Peyer's patch (tissue), 4 donors: ENCODE results near the gene DEFB131B.

- PRO-cap, result no peak
- RAMPAGE, long total RNA, 4 experiments, result no peak in any of the 4 experiments
Measured at GRCh38 chr11:71434337-71434634, 13.9 kb downstream of the DHCR7 start.

DNA sequence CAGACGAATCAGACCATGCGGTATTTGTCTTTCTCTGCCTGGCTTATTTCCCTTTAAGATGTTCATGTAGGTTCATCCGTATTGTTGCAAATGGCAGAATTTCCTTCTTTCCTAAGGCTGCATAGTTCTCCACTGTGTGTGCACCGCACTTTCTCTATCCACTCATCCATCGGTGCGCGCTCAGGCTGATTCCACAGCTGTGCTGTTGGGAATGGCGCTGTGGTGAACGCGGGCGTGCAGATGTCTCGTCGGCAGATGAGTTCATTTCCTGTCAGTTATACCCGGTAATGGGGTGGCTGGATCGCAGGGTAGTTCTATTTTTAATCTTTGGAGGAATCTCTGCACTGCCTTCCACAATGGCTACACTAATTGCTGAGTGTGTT is 28.1 kb upstream of the KRTAP5-7 start:
- PRO-cap, result no peak
- RAMPAGE, long total RNA, 4 experiments, result no peak in any of the 4 experiments

DNA sequence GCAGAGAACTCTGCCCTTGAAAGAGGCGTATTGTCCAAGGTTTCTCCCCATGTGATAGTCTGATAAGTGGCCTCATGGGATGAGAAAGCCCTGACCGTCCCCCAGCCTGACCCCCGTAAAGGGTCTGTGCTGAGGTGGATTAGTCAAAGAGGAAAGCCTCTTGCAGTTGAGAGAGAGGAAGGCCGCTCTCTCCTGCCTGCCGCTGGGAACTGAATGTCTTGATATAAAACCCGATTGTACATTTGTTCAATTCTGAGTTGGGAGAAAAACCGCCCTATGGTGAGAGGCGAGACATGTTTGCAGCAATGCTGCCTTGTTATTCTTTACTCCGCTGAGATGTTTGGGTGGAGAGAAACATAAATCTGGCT is 43.6 kb upstream of the KRTAP5-11 start:
- PRO-cap, result no peak
- RAMPAGE, long total RNA, 4 experiments, result no peak in any of the 4 experiments

GRCh38 chr11:71749066-71749655 is 83.8 kb upstream of the DEFB108B start:
- PRO-cap, result no peak
- RAMPAGE, long total RNA, 4 experiments, result no peak in any of the 4 experiments

DNA sequence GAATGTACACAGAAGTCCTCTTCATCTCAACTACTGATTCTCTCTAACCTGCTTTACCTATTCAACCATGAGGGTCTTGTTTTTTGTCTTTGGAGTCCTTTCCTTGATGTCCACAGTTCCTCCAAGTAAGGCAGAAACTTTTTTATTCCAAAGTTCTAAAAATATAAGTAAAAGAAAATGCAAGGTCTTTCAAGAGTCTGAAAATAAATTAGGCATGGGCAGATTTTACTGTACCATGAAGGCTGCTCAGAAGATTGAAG is at the start of gene DEFB131B:
Gene DEFB131B (plus strand): TSS at position 68 of the 260 bp plus-strand sequence.
- PRO-cap, result no peak
- RAMPAGE, long total RNA, 4 experiments, result start-site peak on the minus strand in 1 of 4 experiments, centred at position 121 of the sequence, 8 reads per replicate

GRCh38 chr11:72001155-72001851 is 2.6 kb downstream of the IL18BP start:
- PRO-cap, result no peak
- RAMPAGE, long total RNA, 4 experiments, result start-site peak on the plus strand in 1 of 4 experiments, at chr11:72001217-72001431 at its widest, 9 reads per replicate

GRCh38 chr11:72037718-72038830 is 39.4 kb downstream of the IL18BP start:
- PRO-cap, result unidirectional peak, plus-strand start at chr11:72038681; unidirectional peak, plus-strand start at chr11:72038715
- RAMPAGE, long total RNA, 4 experiments, result no peak in any of the 4 experiments

GRCh38 chr11:72038831-72039679 is 40.3 kb downstream of the IL18BP start:
- PRO-cap, result bidirectional peak, plus-strand start at chr11:72039493, minus-strand start at chr11:72039365
- RAMPAGE, long total RNA, 4 experiments, result no peak in any of the 4 experiments

DNA sequence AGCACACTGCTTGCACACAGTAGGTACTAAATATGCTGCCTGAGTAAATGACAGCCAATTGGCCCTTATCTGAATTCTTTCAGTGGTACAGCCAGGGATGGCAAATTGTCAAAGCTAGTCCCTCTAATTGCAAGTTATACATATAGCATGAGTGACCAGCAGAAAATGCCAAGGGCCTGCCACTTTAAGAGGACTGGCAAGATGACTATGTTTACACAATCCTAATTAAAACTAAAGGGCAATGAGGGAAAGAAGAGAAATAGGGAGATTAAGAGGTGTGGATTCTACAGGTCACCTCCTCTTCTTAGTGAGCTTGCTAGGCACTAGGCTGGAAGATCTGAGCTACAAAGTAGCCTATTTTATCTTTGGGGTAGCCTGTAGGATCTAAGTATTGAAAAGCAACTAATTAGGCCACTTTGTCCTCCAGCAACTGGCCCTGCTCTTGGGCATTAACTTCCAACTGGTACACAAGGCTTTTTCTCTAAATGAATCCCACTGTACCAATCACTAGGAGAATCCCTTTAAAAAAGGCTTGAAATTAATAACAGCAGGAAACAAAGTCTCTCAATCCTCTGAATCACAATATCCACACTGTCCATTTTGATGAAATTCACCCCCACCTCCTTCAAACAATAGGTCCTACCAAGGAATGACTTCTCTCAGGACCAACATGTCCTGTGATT is 13.4 kb downstream of the NUMA1 start:
- PRO-cap, result no peak
- RAMPAGE, long total RNA, 4 experiments, result no peak in any of the 4 experiments

DNA sequence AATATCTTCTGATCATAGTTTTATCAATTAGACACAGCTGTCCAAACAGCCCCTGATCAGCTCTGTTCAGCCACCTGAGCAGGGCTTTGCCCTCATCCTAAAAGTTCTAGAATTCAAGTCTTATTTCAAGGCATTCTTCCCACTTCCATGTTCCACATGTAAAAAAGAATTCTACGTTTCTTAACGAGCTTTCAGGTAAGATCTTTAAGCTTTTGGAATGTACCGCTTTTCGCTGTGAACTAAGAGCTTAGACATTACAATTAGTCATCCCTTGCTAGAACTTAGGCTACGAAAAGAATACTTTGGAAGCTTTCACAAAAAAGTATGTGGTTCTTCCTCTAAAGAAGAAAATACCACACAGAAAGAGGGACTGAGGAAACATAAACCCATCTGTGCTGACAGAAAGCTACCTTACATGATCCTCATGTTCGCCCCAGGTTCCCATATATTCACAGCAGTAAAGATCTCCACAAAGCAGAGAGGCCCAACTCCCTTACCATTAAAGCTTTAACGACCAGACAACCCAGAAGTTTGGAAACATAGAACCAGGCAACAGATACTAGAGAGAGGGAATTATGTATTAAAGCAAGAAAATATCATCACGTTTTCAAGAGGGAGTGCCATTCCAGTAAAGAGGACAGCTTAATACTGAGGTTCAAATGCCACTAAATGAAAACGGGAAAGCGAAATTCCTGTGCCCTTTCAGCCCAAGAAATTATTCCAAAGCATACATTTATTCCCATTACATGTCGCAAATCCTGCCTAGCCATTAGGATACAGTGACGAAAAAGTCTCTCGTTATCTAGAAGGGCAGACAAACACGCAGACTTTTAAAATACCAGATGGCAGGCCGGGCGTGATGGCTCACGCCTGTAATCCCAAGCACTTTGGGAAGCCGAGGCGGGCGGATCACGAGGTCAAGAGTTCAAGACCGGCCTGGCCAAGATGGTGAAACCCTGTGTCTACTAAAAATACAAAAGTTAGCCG is 1.6 kb downstream of the NUMA1 start:
- PRO-cap, result no peak
- RAMPAGE, long total RNA, 4 experiments, result no peak in any of the 4 experiments

DNA sequence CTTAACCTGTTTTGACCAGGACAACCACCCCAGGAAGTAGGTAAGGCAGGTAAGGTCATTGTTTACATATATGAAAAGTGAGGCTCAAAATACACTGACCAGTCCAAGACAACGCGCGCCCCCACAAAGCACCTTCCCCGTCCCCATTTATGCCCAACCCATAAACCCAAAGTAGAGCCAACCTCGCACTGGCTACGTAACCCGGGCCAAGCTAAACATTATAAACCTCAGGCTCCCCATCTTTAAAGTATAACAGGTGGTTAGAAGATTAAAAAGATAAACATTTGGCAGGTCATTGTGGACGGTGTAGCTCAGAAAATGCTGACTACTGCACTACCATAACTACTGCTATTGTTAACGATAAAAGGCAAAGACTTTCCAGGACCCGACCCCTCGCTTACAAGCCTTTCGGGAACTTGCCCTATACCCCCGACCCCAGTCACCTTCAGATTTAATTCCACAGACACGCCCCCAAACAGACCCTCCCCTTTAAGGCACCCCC is 521 bp downstream of the NUMA1 start:
- PRO-cap, result unidirectional peak, minus-strand start at position 149 of the sequence; bidirectional peak, plus-strand start outside the sequence, minus-strand start at position 410 of the sequence
- RAMPAGE, long total RNA, 4 experiments, result no peak in any of the 4 experiments

GRCh38 chr11:72123913-72124443 is 11.5 kb upstream of the ANAPC15 start:
- PRO-cap, result no peak
- RAMPAGE, long total RNA, 4 experiments, result no peak in any of the 4 experiments

GRCh38 chr11:72237909-72238345 is 6.0 kb downstream of the PHOX2A start:
- PRO-cap, result no peak
- RAMPAGE, long total RNA, 4 experiments, result no peak in any of the 4 experiments

DNA sequence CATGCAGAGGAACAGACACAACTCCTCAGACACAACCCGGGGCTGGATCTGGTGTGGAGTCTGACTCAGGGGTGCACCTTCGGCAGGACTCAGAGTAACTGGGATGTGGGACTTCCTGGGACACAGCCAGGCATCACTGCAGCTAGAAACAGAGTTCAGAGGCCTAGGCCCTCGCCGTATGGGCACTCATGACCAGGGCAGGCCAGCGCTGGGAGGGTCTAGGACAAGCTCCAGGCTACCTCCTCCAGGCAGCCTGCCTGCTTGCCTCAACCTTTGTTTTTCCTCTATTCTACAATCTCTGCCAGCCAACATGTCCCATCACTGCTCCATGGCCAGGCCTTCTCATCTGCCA is 98.7 kb downstream of the PDE2A start:
- PRO-cap, result no peak
- RAMPAGE, long total RNA, 4 experiments, result no peak in any of the 4 experiments

DNA sequence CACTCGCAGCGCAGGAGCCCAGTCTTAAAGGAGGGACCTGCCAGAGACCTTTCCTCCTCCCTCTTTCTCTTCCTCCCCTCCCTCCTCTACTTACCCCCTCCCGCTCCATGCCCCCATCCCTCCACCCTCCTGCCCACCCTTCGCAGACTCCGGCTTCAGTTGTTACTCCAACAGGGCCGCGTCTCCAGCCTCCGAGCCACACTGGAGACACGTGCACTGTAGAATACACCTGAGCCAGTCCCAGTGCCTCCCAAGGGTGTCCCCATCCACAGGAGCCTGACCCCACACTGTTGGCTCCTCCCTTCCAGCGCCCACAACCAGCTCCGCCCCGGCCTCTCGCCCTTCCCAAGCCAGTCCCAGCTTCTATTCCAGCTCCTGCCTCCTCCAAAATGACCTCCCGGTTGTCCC is 59.3 kb downstream of the PDE2A start:
- PRO-cap, result no peak
- RAMPAGE, long total RNA, 4 experiments, result no peak in any of the 4 experiments

GRCh38 chr11:72625284-72626135 is 48.7 kb downstream of the PDE2A start:
- PRO-cap, result bidirectional peak, plus-strand start at chr11:72626008, minus-strand start at chr11:72625833
- RAMPAGE, long total RNA, 4 experiments, result no peak in any of the 4 experiments

GRCh38 chr11:72634647-72635477 is 39.4 kb downstream of the PDE2A start:
- PRO-cap, result no peak
- RAMPAGE, long total RNA, 4 experiments, result no peak in any of the 4 experiments

- PRO-cap, result no peak
- RAMPAGE, long total RNA, 4 experiments, result no peak in any of the 4 experiments
Measured at GRCh38 chr11:72656803-72657286, 17.4 kb downstream of the PDE2A start.

- PRO-cap, result no peak
- RAMPAGE, long total RNA, 4 experiments, result no peak in any of the 4 experiments
Measured at GRCh38 chr11:72667428-72667658, 6.9 kb downstream of the PDE2A start.

DNA sequence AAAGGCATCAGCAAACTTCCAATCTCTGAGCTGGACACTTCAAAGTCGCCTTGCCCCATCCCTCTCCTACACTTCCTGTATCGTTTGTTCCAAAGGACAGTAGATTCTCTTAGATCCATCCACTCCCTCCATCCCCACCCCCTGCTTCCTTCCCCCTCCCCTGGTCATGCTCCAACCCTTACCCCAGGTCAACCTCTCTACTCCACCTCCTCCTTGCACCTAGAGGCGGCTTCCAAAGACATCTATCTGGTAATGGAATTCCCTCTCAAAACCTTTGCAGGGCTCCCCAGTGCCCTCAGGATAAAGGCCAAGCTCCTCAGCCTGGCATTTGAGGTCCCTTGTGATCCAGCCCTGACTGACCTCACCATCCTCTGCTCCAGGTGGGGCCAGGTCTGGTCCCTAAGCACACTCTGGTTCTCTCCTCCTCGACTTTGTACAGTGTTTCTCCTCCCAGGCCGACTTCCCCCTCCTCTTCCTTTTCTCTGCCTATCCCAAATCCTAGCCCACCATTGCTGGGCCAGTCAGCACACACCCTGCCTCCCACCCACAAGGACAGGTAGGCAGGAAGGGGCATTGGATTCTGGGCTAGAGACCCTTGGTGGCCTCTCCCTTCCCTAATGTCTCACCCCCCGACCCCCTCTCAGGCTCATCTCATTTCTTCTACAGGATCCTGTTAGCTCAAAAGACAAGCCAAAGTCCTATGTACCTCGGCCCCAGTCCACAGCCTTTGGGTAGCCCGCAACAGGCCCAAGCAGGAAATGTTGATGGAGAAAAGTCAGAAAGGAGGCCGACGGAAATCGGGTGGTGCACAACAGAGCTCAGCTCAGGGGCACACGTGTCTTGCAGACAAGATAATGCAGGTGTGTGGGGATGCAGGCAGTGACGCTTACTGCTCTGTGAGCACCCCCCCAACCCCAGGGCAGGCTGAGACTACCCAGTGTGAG is 3.9 kb upstream of the PDE2A start:
- PRO-cap, result no peak
- RAMPAGE, long total RNA, 4 experiments, result no peak in any of the 4 experiments